Vein endothelial cell (primary cell): ENCODE data around the genes SNRNP25, HBZ, NME4 and JMJD8.

- CAGE, long polyA plus RNA, result no peak
These were observed at the start of gene SNRNP25 for GRCh38 chr16:53765-54350. Gene SNRNP25, plus strand, starts transcription at chr16:53828.

GRCh38 chr16:60880-61471 lies 7.3 kb downstream of the SNRNP25 start:
- CAGE, long polyA plus RNA, result no peak

GRCh38 chr16:71368-72347 lies 773 bp downstream of the RHBDF1 start:
- CAGE, long polyA plus RNA, result no peak

DNA sequence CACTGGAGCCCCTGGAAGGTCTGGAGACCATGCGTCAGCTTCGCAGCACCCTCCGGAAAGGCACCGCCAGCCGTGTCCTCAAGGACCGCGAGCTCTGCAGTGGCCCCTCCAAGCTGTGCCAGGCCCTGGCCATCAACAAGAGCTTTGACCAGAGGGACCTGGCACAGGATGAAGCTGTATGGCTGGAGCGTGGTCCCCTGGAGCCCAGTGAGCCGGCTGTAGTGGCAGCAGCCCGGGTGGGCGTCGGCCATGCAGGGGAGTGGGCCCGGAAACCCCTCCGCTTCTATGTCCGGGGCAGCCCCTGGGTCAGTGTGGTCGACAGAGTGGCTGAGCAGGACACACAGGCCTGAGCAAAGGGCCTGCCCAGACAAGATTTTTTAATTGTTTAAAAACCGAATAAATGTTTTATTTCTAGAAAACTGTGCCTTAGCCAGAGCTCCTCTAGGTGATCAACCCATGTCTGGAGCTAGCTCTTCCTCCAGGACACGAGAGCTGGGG lies 7.5 kb downstream of the MPG start:
- CAGE, long polyA plus RNA, result no peak

DNA sequence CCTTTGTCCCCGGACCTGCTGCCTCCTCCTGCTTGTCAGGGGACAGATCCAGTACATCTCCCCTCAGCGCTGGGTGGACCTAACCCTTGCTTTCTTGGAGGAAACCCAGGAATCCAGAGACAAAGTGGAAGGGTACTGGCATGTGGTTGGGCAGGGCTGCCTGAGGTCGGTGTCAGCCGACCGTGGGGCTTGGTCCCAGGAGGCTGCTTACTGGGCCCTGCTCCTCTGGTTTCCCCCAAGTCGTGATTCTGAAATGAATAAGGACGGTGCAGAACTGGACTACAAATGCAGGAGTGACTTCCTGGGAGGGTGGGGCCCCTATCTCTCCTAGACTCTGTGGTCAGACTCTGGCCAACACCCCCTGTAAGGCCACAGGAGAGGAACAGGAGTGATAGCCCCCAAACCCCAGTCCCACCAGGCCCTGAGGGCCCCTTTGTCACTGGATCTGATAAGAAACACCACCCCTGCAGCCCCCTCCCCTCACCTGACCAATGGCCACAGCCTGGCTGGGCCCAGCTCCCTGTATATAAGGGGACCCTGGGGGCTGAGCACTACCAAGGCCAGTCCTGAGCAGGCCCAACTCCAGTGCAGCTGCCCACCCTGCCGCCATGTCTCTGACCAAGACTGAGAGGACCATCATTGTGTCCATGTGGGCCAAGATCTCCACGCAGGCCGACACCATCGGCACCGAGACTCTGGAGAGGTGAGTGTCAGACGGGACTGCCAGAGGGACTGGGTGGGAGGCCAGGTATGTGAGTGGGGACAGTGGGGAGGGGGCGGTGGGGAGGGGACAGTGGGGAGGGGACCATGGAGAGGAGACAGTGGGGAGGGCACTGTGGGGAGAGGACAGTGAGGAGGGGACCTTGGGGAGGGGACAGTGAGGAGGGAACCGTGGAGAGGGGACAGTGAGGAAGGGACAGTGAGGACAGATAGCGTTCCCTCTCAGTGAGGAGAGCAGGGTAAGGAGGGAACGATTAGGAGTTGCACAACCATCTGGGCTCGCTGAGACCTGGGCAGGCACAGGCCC lies at the start of gene HBZ:
Gene HBZ, plus strand, starts transcription at position 343 of the 1,027 bp plus-strand sequence.
- CAGE, long polyA plus RNA, result no peak

GRCh38 chr16:180816-181947 lies 923 bp downstream of the HBQ1 start:
- CAGE, long polyA plus RNA, result no peak

DNA sequence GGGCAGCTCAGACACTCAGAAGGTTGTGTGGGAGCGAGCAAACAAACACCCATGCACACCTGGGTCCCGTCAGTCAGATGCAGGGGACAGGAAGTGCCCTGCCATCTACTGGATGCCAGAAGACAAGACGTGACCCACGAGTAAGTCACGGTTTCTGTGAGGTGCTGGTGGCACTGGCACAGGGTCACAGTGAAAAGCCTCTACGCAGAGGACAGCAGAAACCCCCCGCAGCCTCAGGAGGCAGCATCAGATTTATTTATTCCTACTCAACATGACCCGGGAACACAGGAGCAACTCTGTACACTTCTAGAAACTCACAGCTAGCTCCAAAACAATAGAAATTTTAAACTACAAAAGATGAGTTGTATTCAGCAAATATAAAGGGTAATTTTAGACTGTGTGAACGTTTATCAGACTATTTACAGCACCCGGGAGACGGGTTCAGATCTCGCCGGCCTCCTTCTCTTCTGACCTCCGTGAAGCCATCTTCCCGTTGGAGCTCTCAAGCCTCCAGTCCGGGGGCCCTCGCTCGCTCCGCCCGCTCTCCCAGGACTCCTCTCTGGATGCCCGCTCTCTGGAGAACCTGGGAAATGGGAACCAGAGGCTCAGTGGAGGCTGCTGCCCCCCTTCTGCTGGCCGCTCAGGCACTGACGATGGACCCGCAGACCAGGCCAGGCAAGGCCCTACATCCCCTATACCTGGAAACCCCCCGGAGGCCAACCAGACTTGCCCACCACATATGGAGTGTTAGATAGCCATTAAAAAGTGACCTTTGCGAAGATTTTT lies 8.7 kb downstream of the HBQ1 start:
- CAGE, long polyA plus RNA, result no peak

DNA sequence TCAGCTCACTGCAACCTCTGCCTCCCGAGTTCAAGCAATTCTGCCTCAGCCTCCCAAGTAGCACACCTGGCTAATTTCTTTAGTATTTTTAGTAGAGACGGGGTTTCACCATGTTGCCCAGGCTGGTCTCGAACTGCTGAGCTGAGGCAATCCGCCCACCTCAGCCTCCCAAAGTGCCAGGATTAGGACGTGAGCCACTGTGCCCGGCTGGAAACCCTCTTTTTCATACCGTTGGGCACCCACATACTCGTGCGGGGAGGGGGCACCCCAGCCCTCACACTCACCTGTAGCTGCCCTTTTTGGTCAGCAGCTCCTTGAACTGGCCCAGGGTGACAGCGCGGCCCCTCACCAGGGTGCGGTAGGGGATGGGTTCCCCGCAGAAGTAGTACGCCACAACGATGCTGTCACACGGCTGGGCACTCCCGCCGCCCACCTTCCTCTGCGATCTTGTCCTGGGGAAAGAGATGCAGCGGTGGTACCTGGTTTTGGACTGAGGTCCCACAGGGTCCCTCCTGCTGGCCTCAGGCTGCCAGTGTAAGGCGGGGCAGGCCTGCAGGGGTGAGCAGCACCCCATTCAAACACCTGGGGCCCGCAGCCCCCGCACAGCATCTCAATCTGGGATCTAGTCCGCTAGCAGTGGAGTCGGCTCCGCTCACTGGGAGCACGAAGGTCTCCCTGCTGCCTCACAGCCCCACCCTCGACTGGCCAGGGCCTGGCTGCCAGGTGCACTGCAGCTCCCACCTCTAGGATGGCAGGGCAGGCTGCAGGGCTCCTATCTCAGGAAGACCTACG lies 6.4 kb downstream of the PDIA2 start:
- CAGE, long polyA plus RNA, result no peak

GRCh38 chr16:304076-304680 lies 21.2 kb downstream of the PDIA2 start:
- CAGE, long polyA plus RNA, result no peak

- CAGE, long polyA plus RNA, result no peak
These were observed 10.8 kb downstream of the AXIN1 start for GRCh38 chr16:341621-342249.

DNA sequence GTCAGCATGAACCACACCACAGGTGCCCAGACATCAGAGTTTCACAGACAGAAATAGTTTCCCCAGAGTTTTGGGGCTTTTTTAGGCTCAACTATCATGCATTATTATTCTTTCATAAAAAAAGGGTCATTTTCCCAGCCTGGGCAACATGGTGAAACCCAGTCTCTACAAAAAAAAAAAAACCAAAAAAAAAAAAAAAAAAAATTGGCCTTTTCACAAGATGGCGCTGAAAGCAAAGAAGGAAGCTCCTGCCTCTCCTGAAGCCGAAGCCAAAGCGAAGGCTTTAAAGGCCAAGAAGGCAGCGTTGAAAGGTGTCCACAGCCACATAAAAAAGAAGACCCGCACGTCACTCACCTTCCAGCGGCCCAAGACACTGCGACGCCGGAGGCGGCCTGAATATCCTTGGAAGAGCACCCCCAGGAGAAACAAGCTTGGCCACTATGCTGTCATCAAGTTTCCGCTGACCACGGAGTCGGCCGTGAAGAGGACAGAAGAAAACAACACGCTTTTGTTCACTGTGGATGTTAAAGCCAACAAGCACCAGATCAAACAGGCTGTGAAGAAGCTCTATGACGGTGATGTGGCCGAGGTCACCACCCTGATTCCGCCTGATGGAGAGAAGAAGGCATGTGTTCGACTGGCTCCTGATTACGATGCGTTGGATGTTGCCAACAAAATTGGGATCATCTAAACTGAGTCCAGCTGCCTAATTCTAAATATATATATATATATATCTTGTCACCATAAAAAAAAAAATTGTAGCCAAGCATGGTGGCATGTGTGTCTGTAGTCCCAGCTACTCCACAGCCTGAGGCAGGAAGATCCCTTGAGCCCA lies 5.0 kb upstream of the PGAP6 start:
- CAGE, long polyA plus RNA, result no peak

DNA sequence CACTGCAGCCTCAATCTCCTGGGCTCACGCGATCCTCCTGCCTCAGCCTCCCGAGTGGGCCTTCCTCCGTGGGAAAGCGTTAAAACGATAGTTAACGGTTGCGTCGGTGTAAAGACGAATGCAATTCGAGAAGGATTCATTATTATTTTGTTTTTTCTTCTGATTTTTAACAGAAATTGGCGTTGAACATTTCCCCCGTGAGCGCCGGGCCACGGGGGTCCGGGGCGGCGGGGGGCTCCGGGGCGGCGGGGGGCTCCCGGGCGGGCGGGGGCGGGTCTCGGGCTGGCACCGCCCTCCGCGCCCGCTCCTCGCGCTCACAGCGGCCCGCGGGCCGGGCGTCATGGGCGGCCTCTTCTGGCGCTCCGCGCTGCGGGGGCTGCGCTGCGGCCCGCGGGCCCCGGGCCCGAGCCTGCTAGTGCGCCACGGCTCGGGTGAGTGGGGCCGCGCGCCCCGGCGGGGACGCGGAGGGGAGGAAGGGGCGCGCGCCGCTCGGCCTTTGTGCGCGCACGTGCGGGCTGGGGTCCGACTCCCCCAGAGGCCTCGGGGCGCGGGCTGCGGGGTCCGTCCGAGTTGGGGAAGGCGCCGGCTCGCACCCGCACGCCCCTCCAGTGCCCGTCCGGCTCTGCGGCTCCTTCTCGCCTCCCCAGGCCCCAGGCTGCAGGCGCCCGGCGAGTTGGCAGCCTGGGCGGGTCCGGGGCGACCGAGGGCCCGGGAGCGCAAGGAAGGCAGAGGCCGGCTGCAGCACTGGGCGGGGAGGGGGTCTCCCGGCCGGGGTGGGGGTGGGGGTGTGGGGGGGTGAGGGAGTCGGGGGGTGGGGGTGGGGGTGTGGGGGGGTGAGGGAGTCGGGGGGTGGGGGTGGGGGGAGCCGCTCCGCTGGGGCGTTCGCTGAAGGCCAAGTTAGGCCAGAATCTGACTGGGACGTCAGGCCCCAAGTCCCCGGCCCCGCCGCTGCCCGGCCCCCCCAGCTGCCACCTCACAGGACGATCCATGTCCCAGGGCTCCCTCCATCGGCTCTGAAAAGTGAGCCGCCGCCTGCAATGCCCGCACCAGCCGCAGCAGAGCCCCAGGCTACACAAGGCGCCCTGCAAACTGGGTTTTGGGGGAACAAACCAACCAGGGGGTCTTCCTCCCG lies at the start of gene NME4:
Gene NME4, plus strand, starts transcription at position 317 of the 1,132 bp plus-strand sequence.
- CAGE, long polyA plus RNA, result start-site peak on the plus strand centred at position 366 of the sequence, 101 bp wide, 366 and 406 reads in 2 replicates

DNA sequence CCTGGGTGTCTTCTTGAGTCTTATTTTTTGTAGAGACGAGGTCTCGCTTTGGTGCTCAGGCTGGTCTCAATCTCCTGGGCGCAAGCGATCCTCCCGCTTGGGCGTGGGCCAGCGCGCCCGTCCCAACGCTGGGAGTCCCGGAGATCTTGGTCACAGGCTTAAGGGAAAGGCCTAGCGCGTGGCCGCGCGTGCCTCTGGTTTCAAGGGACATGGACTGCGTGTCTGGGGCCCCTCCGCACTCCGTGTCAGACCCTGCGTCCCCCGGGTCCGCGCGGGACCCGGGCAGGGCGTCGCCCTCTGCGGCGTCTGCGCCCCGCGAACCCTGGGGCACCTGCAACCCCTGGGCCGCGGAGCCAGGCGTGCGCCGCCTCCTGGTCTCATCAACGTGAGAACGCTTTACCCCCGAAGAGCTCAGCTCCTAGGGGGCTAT lies 623 bp upstream of the RAB11FIP3 start:
- CAGE, long polyA plus RNA, result no peak

GRCh38 chr16:521563-522291 lies 5.8 kb upstream of the CAPN15 start:
- CAGE, long polyA plus RNA, result no peak

DNA sequence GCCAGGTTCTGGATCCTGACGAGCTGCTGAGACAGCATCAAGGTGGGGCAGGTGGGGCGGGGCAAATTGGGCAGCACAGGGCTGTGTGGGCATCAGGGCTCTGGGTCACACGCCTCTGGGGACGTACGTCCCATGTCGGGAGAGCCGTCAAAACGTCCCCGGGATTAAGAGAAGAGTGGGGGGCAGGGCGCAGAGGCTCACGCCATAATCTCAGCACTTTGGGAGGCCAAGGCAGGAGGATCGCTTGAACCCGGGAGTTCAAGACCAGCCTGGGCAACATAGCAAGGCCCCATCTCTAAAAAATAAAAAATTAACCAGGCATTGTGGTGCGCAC lies 4.9 kb upstream of the CAPN15 start:
- CAGE, long polyA plus RNA, result no peak

GRCh38 chr16:586411-587667 lies 3.0 kb upstream of the RAB40C start:
- CAGE, long polyA plus RNA, result no peak

DNA sequence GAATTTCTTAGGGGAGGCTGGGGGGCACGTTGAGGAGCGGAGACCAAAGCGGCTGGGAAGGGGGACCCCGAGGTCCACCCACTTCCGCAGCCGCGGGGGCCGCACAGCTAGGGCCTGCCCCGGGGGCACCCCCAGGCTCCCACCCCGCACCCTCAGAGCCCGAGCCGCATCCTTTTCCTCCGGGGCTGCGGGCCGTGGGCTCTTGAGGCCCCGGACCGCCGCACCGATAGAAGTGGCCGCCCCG lies 343 bp downstream of the METTL26 start:
- CAGE, long polyA plus RNA, result no peak

DNA sequence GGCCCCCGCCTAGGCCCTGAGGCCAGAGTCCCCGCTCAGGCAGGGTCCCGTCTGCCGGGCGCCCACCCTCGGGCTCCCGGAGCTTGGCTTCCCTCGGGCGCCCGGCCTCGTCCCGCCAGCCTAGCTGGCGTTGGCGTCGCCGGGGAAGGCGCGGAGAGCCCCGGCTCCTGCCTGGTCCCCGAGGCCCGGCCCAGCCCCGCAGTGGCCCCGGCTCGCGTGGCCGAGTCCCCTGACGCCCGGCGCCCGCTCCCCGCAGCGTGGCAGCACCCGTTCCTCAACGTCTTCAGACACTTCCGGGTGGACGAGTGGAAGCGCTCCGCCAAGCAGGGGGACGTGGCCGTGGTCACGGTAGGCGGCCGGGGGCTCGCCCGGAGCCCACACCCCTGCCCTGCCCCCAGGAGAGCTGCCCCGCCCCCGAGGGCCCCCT lies 355 bp downstream of the WDR90 start:
- CAGE, long polyA plus RNA, result no peak

GRCh38 chr16:684001-684861 lies at the start of gene JMJD8:
Gene JMJD8, minus strand, starts transcription at chr16:684334.
- CAGE, long polyA plus RNA, result start-site peak on the minus strand at chr16:684328-684351, 330 and 400 reads in 2 replicates

DNA sequence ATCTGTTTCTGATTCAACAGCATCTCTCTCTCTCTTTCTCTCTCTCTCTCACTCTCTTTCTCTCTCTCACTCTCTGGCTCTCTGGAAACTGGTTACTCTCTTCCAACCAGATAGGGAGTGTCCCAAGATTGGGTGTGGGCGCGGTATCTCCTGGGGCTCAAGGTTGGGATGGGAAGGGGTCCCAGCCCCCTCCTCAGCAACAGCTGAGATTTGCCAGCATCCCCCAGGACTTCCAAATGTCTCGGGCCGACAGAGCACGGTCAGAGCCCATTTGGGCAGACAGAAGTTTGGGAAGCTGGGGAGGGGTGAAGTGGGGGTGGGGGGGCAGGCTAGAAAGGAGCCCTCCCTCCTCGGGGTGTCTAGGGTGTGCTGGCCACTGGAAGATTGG lies 2.7 kb upstream of the WDR24 start:
- CAGE, long polyA plus RNA, result no peak